NCI-H460 (cell line): ENCODE measurements around a stretch of chr4.

DNA sequence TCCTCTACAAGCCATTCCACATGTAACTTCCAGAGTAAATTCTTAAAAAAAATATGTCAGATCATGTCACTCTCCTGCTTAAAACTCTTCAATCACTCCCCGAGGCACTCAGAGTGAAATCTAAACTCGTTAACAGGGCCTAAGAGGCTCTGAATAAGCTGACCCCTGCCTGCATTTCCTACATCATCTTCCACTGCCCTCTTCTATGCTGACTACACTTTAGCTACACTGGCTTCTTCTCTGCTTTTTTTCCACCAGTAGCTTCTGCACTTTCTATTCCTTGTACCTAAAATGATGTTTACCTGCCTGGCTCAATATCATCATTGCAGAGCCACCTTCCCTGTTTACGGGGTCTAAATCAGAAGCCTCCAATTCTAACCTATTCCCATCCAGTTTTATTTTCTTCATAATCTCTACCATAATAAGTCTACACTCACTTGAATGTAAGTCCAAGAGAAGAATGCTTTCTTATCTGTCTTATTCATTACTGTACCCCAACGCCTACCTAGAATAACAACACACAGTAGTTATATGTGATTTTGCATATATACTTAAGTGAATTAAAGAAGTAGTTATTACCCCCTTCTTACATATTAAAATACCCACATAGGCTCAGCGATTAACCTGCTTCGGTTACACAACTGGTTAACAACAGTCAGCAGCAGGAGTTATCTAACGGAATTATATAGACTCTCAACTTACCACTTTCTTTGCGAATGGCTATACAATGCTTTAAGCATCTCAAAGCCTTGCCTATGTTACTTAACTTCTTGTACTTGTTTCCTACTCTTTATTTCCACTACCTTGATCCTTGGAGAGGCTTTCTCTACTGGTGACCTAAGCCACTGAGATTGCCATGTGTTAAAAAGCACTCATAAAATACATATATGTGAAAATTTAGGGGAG lies 1.5 kb downstream of the SDAD1 start:
RAMPAGE:
- cytosol, long total RNA: no peak
- long total RNA: no peak
- nucleus, long total RNA: no peak

DNA sequence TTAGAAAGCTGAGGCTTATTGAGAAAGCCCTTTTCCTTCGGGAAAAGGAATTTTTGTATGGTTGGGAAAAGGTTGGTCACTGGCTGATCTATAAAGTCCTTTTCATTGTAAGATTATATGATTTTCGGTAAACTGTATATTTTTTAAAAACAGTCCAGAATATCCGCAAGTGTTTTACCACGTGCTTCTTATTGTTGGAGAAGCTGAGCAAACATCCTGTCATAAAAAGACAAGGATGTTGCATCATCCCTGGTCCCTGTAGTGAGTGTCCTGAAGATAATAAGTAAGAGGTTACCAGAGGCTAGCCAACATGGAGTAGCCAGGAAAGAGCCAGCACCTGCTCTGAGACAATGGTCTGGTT lies 5.2 kb downstream of the CXCL9 start:
RAMPAGE:
- cytosol, long total RNA: no peak
- long total RNA: no peak
- nucleus, long total RNA: no peak

DNA sequence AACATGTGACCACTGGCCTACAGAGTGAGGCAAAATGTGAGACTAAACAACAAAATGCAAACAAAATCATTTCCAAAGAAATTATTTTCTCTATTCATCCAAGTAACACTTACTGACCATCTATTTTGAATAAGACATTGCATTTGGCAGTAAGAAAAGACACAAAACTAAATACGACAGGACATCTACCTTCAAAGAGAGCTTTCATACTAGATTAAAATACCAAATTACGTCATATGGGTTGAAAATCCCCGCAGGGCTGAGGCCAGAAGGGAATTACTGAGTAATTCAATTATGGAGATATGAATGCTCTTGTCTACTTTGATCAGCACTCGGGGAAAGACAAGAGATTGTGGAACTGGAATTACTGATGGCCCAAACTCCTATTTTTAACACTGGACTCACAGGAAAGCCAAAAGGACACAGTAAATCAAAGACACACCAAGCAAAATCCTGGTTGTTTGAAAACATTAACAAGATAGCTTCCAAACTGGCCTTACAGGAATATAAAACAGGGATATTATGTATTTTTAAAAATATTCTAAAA lies 7.1 kb downstream of the SCARB2 start:
RAMPAGE:
- cytosol, long total RNA: no peak
- long total RNA: no peak
- nucleus, long total RNA: no peak

RAMPAGE:
- cytosol, long total RNA: no peak
- long total RNA: no peak
- nucleus, long total RNA: no peak
Observed at GRCh38 chr4:76213216-76213406, 513 bp downstream of the SCARB2 start.

RAMPAGE:
- cytosol, long total RNA: no peak
- long total RNA: no peak
- nucleus, long total RNA: no peak
Observed at GRCh38 chr4:76307110-76307365, 505 bp downstream of the STBD1 start.

GRCh38 chr4:76610946-76612142 lies 176.3 kb downstream of the SHROOM3 start:
RAMPAGE:
- cytosol, long total RNA: no peak
- long total RNA: no peak
- nucleus, long total RNA: no peak

GRCh38 chr4:76619902-76620710 lies 185.1 kb downstream of the SHROOM3 start:
RAMPAGE:
- cytosol, long total RNA: no peak
- long total RNA: no peak
- nucleus, long total RNA: no peak

DNA sequence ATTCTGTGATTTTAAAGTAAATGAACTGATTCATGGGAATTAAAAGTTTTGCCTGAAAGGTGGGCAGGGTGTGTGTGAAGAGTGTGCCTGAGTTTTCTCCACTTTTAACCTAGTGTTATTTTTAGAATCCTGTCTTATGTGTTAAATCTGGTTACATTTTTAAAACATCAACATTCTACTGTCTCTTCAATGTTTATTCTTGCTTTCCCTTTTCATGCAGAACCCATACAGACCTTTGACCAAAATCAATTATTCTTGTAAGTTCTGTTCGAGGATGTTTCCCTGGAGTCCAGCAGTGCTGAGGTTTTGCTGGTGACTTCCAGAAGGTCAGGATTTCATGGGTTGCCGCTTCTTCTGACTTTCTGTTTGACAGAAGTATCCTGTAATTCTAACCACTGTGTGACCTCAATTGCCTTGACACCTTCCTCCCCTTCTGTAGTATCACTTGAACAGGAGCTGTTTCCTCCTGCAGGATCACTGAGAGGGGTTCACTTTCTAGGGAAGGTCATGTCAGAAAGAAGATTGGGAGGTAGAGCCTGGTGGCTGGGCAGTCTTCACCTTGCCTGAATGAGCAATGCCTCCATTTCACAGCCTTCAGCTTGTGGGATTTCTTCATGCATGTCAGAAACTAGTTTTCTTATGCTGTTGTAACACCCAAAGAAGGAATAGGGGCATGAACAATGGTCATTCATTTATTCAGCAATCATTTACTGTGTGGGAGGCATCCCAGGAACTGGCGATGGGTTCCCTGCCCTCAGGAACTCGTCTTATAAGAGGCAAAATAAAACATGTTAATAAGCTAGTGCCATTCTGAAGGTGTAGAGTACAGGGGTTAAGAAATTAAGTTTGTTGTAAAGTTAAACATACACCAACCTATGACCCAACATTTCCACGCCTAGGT lies 206.1 kb downstream of the SOWAHB start:
RAMPAGE:
- cytosol, long total RNA: no peak
- long total RNA: no peak
- nucleus, long total RNA: no peak

RAMPAGE:
- cytosol, long total RNA: no peak
- long total RNA: no peak
- nucleus, long total RNA: no peak
Observed at GRCh38 chr4:76756333-76756914, 141.5 kb downstream of the SOWAHB start.

DNA sequence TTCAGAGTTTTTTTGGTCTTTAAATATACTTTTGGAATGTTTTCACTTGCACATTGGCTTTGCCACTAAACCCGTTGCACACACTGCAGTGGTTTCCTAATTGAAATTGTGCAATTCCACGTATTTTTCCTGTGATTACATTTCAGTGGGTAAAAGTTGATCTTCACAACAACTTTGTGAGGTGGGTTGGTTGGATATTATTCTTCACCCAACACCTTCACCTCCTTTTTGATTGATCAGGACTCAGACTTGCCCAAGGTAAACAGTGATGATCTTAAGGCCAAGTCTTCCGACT lies 13.6 kb downstream of the SEPTIN11 start:
RAMPAGE:
- cytosol, long total RNA: no peak
- long total RNA: no peak
- nucleus, long total RNA: no peak

RAMPAGE:
- cytosol, long total RNA: no peak
- long total RNA: no peak
- nucleus, long total RNA: no peak
Observed at GRCh38 chr4:77154575-77155510, 2.2 kb upstream of the CCNG2 start.

GRCh38 chr4:77177304-77177725 lies 20.3 kb downstream of the CCNG2 start:
RAMPAGE:
- cytosol, long total RNA: no peak
- long total RNA: no peak
- nucleus, long total RNA: no peak

DNA sequence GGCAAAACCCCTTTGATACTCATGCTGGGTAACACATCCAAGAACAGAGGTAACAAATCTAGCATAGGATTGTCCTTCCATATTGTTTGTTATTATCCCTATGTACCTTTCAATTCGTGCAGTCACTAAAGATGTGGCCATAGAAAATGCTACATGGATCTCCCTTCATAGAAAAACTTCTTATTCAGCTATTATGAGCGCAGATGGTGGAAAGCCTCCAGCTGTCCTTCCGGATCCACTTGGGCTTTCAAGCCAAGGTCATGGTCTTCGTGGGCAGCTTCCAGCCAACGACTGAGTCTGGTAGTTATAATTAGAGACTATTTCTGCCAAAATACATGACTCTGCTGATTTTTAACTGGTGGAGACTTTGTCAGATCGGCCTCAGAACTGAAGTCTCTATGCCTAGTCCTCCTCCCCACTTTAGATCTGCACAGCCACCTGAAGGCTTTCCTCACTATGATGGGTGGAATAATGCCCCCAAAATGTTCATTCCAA lies 171.4 kb upstream of the CXCL13 start:
RAMPAGE:
- cytosol, long total RNA: no peak
- long total RNA: no peak
- nucleus, long total RNA: no peak

GRCh38 chr4:77538123-77538396 lies 67.6 kb upstream of the CXCL13 start:
RAMPAGE:
- cytosol, long total RNA: no peak
- long total RNA: no peak
- nucleus, long total RNA: no peak

GRCh38 chr4:77853124-77853574 lies 9.5 kb upstream of the MRPL1 start:
RAMPAGE:
- cytosol, long total RNA: no peak
- long total RNA: no peak
- nucleus, long total RNA: no peak

RAMPAGE:
- cytosol, long total RNA: no peak
- long total RNA: no peak
- nucleus, long total RNA: no peak
Observed at GRCh38 chr4:78055704-78056063, 1.4 kb upstream of the FRAS1 start.

DNA sequence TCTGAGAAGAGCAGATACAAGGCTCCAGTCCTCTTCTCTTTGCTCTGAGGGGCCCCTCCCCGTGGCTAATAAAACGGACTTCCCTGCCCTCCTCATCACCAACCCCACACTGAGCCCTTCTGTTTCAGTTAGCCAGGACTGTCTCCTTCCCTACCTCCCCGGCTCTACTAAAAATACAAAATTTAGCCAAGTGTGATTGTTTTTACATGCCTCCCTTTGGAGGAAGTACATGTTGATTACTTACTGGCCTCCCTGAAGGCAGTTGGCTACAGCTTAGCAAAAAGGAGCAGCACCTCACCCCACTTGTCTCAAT lies 96.5 kb upstream of the ANXA3 start:
RAMPAGE:
- cytosol, long total RNA: no peak
- long total RNA: no peak
- nucleus, long total RNA: no peak

RAMPAGE:
- cytosol, long total RNA: no peak
- long total RNA: no peak
- nucleus, long total RNA: no peak
Observed at GRCh38 chr4:78512467-78512975, 39.0 kb upstream of the ANXA3 start.

DNA sequence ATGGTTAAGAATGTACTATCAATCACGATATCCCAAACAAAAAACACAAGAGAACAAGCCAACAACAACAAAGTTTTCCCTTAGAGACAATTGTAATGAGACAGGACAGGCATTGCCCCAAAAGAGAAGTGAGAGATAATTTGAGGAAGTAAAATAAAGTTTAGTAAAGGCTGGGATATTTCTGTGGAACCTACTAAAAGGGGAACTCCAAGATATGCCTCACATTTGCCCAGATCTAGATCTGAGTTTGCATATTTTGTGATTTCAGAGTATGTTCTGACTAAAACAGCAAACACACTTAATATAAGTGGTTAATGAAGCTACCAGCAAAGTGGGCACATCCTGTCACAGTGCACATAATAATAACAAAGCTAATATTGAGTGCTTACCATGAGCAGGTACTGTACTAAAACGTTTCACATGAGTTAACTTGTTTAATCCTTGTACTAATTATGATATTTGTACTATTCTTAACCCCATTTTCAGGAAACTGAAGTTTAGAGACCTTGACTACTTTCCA lies 26.1 kb upstream of the BMP2K start:
RAMPAGE:
- cytosol, long total RNA: no peak
- long total RNA: no peak
- nucleus, long total RNA: no peak

RAMPAGE:
- cytosol, long total RNA: no peak
- long total RNA: no peak
- nucleus, long total RNA: no peak
Observed at GRCh38 chr4:78845237-78845677, 69.1 kb downstream of the BMP2K start.